SP-49 (cell line): ENCODE measurements around a stretch of chr7.

DNA sequence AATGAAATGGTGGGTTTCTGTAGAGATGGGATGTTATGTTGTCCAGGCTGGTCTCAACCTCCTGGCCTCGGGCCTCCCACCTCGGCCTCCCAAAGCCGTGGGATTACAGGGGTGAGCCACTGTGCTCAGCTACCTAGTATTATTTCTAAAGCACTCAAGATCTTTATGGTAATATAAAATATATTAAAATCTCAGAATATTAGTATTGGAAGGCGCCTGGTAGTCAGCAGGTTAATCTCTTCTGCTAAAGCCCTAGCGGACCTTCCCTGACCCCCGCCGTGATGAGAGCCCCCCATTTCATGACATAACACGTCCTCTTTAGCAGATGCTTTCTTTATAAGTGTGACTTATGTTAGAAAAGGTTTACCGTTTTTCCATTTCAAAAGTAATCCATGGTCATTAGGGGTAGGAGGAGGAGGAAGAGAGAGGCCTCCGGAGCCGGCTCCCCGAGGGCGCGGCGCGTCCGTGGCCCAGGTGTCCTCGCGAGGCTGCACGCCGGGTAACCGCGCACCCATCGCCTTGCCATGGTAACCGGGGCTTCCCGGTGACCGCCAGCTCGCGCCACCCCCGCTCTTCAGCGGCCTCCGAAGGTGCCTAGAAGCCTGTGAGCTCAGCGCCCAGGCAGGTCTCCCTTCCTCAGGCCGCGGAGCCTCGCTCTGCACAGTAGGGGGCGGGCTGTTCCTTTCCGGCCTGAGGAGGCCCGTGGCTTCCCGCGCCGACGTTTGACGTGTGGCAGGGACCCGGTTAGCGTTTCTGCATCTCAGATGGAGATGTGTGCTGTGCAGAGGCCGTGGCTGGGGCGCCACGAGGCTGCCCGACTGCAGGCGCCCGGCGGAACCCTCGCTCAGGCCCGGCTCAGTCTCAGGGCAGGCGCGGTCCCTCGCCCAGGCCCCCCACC, 116.9 kb downstream of the DYNC2I1 start:
- PRO-cap, result no peak

DNA sequence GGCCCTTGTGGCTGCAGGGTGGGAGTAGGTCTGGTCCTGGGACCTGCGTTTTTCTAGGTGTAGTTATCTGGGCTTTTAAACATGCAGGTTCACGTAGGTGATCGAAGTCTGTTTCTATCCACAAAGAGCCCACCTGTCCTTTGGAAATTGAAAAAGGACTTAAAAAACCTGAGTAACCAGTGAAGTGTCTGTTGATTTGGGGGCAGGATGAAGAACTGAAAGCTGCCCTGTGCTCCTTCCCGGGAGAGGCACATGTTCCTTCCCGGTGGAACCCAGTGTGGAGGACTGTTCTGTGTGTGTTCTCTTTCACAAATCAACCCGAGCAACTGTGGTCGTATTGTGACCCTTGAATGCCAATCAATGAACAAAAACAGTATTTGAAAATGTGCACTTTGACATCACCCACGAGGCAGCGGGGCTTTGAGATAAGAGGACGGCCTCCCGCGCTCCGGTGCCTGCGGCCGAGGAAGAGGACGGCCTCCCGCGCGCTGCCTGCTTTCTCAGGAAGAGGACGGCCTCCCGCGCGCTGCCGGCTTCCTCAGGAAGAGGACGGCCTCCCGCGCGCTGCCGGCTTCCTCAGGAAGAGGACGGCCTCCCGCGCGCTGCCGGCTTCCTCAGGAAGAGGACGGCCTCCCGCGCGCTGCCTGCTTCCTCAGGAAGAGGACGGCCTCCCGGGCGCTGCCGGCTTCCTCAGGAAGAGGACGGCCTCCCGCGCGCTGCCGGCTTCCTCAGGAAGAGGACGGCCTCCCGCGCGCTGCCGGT, 139.0 kb downstream of the VIPR2 start:
- PRO-cap, result no peak

- PRO-cap, result no peak
Observed at GRCh38 chr7:159098780-159099160, 45.9 kb downstream of the VIPR2 start.